Mononuclear cell (primary cell): ENCODE measurements around the gene TUBB8.

DNA sequence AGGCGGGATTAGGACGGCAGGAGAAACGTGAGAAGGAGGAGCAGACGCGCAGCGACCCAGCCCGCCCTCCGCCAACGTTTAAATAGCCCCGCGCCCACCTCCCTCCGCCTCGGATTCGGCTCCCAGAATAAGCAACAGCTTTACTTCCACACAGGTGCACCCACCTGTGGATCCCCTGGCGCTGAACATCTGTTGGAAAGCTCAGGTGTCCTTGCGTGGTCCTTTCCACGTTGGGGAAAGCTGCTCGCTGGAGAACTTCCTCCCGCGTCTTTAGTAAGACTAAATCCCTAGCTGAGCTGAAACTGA, at the start of gene TUBB8:
Gene TUBB8, minus strand, starts transcription at position 53 of the 306 bp plus-strand sequence.
- RRBS = no CpG with 5 or more reads among the region's 20 CpGs

- RRBS = no CpG with 5 or more reads among the region's 12 CpGs
These were observed 180.5 kb downstream of the ZMYND11 start for GRCh38 chr10:315363-316478.

DNA sequence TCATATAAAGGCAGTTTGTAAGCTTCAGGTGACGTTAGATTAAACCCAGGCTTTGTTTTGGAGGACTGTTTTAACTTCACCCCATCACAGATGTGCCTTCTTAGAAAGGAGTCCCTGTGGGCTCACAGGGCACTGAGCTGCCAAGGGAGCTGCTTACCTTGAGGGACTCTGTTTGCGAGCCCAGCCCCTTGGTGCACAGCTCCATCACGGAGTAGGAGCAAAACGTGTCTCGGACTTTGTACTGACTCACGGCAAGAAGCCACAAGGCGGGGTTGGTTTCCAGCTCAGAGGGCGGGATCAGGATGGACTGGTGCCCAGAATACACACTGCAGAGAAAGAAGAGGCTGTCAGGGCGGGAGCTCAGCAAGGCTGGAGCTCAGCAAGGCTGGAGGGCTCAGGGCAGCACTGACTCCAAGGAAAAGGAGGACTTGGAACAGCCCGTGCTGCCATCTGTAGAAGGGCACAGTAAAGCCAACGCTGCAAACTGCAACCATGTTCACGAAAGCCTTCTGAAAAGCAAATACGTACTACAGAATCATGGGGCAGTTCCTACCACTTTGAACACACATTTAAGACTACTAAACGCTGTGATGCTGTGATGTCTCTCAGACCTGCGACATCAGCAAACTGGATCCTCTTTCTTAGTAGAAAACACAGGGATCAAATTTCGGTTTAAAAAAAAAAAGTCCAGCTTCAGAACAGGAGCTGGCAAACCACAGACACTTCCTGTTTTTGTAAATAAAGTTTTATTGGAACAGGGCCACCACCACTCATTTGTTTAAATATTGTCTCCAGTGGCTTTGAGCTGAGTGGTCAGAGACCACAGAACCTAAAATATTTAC, 194.2 kb downstream of the ZMYND11 start:
- RRBS = no CpG with 5 or more reads among the region's 16 CpGs

GRCh38 chr10:484955-485911, 204.2 kb downstream of the DIP2C start:
- RRBS = no CpG with 5 or more reads among the region's 30 CpGs

- RRBS = no CpG with 5 or more reads among the region's 9 CpGs
These were observed 142.5 kb downstream of the DIP2C start for GRCh38 chr10:546969-547436.

DNA sequence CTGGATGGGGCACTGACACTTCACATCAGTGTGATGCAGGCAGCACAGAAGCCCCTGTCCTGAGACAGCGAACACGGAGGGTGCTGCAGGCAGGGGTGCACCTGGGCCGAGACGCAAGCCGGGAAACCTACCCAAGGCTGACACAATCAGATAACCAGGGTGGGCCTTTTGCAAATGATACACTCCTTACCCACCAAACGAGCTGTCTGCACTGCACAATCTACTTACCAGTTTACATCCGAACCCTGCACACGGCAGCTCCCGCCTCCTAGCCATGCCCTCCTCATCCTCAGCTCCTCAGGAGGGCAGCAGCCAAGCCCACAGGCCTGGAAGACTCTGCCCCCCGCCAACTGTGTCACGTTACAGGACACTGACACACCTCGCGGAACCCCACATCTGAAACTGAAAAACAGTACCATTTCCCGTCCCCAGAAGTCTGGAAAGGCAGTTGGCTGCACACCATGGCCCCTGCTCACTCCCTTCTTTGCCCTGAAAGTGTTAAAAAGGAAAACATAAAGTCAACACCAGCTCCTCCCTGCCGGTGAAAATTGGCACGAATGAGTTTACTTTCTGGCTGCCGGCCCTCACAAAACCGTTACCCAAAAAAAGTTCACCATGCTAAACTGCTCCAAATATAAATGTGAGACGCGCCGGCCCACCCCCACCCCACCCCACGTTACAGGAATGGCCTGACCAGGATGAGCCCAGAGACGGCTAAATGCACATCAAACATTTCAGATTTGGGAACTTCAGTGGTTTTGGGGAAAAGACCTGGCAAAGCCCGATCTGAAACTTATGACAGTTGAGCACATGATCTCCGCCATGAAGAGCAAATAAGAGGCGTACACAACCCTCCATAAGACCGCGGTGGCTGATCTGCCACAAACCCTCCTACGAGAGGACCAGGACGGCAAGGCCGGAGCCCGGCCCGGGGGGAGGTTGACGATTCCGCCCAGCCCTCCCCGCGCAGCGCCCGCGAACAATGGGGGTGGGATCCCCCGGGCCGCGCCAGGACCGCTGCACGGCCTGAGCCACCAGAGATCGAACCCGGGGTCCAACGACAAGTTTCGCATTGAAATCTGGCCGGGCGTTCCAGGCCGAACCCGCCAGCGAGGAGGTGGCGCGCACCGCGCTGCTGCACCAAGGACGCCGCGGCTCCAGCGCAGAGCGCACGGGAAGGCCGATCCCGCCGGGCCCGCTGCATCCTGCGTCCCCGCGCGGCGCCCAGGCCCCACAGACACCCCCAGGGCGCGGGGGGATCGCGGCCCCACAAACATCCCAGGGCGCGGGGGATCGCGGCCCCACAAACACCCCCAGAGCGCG, 1.1 kb downstream of the DIP2C start:
- RRBS = 15% methylated on average over 35 of the region's 83 CpGs

DNA sequence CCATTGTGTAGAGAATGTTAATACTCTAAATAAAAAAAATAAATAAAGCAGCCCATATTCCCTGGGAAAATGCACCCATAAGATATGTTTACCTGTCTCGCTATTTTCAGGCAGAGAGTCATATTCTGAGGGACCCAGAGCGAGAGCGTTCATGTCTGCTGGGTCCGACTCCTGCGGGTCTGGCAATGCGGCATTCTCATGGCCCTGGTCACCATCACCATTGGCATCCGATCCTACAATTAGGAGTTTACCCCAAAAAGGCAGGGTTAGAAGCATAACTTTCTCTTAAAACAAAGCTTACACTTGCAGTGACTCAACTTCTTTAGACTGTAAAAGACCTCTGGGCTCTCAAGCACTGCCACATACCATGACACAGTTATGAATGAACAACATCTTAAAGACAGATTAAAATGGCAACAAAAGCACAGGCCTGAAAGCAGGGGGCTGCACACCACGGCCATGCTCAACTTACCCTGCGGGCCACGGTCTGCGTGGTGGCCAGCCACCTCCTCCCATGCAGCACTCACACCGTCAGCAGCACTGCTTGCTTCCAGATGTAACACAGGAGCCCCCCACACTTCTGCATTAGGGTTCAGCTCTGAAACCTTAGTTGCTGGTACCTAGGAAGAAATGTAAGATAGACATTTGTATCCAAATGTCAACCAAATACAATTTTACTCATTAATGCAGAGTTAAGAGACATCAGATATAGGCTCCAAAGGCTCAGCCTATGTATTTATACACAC, 67.7 kb downstream of the LARP4B start:
- RRBS = no CpG with 5 or more reads among the region's 12 CpGs

DNA sequence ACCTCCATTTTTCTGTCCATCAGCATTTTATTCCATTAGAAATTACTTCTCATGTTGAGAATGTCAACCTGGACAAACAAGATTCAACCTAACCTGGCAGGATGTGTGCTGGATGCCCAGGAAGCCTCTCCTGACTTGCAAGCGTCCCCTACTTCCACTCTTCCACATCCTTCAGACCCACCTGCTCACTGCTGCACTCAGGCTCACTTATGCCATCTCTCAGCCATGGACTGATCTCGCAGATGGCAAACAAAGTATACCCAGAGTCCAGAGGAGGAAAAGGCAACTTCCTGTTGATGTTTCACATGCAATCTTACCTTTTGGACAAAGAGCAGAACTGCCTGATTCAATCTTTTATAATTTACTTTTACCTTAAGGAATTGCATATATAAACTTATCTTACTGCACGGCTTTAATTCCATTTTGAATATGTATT, 28.5 kb downstream of the LARP4B start:
- RRBS = no CpG with 5 or more reads among the region's 3 CpGs

DNA sequence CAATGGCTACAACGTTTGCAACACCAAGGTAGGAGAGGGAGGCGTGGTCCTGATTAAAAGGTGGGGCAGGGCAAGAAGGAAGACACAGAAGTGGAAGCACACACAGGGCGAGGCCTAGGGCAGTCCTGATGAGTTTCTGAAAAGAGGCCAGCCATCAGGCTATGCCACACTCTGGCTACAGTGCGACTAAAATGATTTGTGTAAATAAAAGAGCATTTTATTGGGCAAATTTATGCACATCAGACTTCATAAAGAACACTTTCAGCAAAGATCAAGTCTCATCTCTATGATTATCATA, 5.1 kb downstream of the LARP4B start:
- RRBS = no CpG with 5 or more reads among the region's 4 CpGs

DNA sequence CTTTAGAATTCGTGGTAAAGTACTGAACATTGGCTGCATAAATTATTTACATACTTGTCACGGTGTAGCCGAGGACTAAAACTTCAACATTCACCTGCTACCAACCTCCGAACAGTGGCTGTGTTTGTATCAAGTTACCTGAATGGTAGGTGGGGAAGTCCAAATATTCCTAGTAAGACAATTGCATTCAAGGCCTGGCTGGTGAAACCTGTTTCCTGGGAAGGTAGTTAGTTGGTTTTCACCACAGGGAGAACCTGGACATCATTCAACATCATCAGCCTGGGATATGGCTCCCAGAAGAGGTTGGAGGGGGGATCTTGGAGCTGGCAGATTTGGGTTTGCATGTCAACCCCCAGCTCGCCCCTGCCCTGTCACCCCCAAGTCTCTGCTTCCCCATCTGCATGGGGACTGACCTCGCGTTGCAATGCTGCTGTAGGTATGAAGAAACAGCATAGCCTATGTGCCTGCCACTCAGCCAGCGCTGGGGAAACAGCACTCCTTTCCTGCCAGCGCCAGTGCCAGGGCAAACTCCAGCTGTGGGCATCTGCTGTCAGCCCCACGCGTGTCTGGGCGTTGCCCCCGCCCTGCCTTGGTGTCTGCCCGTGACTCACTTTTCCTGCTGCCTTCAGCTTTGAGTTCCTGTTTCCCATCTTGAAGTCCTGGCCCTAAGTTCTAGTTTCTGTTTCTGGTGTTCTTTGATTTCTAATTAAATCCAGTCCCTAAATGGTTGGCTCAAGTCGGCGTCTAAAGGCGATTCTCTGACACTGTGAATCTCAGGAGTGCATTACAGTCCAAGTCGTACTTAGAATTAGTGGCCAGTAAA, 12.8 kb upstream of the LARP4B start:
- RRBS = no CpG with 5 or more reads among the region's 18 CpGs

DNA sequence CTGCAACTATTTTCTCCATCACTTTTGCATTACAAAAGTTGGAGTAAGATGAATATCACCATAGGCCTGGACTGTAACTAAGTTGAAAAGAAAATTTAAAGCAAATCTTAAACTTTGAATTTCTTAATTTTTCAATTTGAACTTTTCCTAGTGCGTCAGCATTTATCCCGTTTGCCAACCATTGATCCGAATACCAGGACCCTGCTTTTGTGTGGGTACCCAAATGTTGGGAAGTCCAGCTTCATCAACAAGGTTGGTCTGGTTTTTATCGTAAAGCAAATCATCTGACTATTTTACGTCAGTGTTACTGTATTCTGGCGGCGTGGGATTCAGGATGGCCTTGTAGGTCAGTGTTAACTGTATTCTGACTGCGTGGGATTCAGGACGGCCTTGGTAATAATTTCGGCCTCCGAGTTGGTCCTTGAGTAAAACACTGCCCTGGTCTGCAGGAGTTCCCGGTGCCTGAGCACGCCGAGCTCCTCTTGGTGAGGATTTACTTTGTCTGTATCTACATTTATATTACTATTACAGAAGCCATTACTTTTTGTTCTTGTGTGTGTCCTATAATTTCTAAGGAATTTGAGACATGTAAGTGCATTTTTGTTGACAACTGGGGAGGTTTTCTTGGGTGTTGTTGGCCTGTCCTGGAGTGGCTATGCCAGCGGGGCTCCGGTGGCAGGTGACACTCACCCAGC, 9.0 kb downstream of the GTPBP4 start:
- RRBS = no CpG with 5 or more reads among the region's 16 CpGs

DNA sequence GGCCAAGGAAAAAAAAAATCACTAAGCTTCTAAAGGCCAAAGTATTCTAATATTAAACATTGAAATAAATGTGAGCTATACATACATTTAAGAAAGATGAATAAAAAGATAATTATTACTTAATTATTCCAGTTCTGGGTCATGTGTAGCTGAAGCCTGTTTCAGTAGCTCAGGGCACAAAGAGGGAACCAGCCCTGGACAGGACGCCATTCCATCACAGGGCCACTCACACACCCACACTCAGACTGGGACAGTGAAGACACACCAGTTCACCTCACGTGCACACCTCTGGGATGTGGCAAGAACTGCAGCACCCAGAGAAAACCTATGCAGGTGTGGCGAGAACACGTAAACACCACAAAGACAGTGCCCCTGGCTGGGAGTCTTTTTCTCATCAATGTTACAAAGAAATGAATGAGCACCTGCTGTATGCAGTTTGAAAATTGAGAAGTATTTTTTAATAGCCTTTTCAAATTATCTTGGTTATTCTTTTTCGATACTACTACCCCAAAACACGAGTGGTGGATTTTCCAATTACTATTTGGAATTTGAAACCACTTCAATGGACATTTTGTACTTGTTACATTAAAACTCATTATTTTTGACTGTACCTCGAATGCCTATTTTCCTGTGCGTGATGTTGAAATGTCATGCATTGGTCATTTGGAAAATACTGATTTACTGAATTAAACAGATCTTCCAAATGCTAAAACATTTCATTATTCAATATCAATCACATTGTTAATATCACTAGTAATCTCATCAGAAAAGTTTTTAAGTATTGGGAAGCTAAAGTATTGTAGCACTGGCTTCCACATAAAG, 1.8 kb upstream of the IDI1 start:
- RRBS = no CpG with 5 or more reads among the region's 8 CpGs

DNA sequence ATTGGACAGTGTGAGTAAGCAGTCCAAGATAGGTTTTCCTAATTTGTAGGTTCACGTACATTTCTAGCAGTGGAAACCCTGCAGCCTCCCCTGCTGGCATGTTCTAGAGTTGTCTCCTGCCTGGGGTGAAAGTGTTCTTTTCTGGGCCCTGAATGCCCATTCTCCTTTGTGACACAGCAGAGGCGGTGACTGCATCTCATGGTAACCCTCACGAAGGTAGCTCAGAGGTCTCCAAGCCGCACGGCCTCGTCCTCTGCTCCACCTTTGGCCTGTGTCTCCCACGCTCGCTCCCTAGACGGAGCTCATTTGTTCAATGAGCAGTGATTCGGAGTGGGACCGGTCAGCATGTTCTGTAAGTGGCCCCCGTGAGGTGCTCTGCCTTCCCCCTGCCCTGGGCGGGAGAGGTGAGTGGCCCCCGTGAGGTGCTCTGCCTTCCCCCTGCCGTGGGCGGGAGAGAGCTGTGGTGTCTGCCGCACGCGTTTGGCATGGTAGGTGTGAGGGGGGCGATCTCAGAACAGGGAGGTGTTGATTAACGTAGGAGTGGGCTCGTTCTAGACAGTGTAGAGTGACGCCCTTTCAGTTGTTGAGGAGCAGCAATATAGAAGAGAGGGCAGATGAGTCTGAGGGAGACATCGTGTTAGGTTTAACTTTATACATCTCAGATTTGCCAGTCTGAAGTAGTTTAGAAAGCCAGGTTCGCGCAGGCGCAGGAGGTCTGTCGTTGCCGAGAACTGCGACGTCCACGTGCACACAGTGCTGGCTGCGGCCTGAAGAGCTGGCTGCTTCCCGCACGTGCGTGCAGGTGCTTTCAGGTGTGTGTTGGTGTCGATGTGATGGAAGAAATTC, 18.2 kb downstream of the WDR37 start:
- RRBS = no CpG with 5 or more reads among the region's 37 CpGs

- RRBS = no CpG with 5 or more reads among the region's 9 CpGs
These were observed 634.5 kb upstream of the ADARB2 start for GRCh38 chr10:2371743-2372275.

- RRBS = no CpG with 5 or more reads among the region's 13 CpGs
These were observed 81.0 kb upstream of the PFKP start for GRCh38 chr10:2986289-2986788.

- RRBS = no CpG with 5 or more reads among the region's 14 CpGs
These were observed 49.1 kb downstream of the PITRM1 start for GRCh38 chr10:3123432-3123957.

DNA sequence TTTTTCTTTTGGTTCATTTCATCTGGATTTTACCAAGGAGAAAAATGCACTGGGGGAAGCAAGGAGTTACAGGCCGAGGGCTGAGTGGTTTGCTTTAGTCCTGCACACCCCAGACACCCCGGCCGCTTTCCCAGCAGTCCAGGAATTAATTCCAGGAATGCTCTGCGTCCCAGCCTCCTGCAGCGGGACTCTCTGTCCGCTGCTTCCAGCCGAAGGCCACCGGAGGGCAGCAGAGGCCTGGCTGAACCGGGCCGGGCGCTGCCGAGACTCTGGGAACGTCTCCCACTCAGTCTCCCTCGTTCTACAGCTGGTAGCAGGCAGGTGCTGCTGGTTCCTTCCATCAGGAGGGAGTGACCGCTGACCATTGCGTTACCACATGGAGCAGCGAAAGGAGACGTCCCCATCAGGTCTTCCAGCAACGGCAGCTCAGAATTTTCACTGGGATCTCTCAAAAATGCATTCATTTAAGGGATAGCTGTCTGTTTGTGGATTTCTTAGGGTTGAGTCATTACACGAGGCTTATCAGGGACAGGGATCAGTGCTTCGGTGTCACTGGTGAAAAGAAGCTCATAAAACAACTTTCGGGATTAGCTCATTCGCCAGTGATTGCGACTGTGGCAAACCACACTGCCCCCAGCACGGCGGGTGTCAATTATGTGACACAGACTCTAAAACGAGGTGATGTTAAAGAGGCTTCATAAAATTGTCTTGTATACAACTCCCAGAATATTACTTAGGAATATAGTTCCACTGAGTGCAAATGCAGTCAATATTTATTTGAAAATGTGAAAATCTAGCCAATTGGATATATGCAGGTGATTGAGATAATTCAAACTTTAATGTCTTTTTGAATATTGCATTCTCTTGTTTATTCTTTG, 25.0 kb upstream of the PITRM1 start:
- RRBS = 0% methylated on average over 5 of the region's 27 CpGs

DNA sequence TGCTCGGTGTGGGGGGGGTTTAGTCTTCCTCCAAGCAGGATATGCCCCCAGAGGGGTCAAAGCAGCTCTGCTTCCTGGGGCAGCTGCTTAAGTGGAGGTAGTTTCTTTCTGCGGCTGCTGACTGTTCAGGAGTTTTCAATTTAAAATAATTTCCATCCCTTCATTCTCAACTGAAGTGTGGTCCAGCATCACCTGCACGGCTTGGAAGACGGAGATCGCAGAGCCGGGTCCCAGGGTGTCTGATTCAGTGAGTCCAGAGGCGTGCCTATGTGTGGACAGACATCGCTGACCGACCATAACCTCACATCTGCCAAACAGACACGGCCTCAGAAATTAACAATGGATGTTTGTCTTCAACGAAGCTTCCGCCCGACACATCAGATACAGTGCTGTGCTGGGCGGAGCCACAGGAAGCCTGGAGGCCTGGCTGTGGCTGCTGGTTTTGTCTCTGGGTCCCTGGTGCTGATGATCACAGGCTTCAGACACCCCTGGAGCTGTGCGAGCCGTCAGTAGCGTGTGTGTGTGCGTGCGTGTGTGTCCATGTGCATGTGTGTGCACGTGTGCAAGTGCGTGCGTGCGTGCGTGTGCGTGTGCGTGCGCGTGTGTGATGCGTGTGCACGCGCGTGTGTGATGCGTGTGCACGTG, 226.5 kb upstream of the PITRM1 start:
- RRBS = no CpG with 5 or more reads among the region's 34 CpGs

DNA sequence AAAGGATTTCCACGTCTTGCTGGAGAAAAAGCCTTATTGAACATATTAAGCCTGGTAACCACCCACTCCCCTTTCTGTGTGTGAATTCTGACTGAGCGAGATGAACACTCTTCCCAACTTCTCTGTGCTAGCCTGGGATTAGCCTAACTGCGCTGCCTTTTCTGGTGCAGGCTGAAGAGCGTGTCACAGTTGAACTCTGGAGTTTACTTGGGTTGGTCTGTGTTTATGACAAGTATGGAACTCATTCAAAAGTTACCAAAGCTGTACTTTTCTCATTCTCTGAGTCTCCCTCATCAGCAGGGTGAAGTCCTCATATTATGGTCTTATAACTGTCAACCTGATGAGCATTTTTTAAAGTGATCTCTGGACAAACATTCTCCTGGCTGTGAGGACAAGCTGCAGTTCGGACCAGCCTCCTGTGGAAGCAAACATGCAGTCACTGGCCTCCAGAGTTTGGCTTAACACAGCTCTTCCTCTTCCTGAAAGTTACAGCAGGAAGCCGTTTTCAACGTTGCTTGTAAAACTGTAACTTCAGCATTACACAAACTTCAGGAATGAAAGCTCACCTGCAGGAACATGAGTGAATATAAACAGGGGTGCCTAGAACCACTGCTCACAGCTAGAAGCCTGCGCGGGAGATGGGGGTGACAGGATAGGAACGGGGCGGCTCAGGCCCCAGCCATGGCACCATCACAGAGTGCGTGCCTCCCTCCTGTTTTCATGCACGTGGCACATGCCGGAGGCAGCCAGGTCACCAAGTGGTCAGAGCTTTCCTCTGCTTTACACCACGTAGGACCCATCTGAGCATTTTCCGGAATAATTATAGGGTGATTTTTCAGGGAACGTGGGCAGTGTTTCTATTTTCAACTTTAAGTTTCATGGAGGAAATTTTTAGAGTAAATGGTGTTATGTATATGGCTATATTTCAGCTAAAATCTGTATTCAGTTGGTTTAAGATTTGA, 292.8 kb upstream of the PITRM1 start:
- RRBS = 89% methylated on average over 3 of the region's 17 CpGs

GRCh38 chr10:3556079-3556580, 228.9 kb downstream of the KLF6 start:
- RRBS = no CpG with 5 or more reads among the region's 29 CpGs